Transverse colon (tissue), 4 donors: Measurements from ENCODE around the genes SMOC2 and PHF10.

GRCh38 chr6:168314682-168315023 lies 4.9 kb downstream of the DACT2 start:
- PRO-cap: unidirectional peak, plus-strand start at chr6:168314794
- RAMPAGE, long total RNA, 4 experiments: no peak in any of the 4 experiments

DNA sequence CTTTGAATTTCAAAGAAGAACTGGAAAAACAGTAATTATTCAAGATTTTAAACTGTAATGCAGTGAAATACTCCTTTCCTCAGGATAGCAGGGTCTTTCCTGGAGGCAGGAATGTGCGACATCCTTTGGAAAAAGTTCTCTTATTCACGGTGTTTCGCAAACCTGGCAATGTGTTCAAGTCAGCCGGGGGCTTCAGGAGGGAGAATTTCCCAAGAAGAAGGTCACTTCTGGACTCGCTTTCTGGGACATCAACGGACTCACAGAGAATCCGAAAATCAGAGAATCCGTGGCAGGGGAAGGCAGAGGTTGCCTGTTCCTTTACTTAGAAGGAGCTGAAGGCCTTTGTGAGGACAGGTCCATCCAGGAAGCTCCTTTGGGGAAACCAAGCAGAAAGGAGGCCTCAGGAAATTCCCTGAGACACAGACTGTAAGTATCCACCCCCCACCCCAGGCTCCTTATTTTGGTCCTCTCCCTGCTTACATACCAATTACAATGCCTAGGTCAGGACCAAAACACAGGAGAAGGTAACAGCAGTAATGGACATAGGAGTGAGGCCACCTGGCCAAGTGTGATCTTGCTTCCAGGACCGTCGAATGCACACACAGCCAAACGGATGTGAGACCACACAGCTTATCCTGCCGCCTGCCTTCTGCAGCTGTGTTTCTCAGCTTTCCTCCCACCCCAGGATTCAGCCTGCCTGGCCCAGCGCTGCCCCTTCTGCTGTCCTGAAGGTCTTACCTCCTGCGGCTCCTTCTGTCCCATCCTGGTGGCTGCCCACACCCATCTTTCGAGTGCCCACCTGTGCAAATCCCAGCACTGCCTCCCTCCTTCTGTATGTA lies 49.1 kb upstream of the DACT2 start:
- PRO-cap: no peak
- RAMPAGE, long total RNA, 4 experiments: no peak in any of the 4 experiments

DNA sequence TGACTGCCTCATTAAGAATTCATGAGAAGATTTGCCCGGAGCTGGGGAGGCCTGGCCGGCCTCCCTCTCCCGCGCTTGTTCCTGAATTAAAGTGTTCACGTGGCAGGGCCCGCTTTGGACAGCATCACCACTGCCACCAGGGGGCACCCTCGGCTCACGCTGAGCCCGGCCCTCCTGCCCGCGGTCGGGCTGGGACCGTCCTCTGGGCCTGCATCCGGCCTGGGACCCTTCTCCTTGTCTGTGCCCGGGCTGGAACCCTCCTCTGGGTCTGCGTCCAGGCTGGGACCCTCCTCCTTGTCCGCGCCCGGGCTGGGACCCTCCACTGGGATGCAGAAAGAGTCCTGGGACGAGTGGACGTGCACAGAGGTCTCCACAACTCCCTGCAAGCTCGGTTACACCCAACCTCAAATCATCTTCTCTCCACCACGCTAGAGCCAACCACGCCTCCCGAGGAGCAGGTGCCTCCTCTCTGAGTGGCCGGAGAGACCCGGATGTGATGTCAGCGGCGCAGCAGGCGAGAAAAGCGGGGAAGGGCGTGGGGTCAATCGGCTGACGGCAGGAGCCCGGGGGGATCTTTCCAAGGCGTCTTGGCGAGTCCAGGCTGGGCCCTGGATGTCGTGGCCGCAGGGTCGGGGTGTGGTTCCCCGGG lies 50.9 kb upstream of the DACT2 start:
- PRO-cap: no peak
- RAMPAGE, long total RNA, 4 experiments: no peak in any of the 4 experiments

- PRO-cap: no peak
- RAMPAGE, long total RNA, 4 experiments: no peak in any of the 4 experiments
Measured at GRCh38 chr6:168412826-168413199, 28.2 kb upstream of the SMOC2 start.

- PRO-cap: unidirectional peak, plus-strand start at chr6:168441162
- RAMPAGE, long total RNA, 4 experiments: start-site peak on the plus strand in 1 of 4 experiments, at chr6:168441309-168441371 at its widest, 5 reads per replicate
Measured at GRCh38 chr6:168440646-168441618, at the start of gene SMOC2. TSS of gene SMOC2 (plus strand) at chr6:168441184.

DNA sequence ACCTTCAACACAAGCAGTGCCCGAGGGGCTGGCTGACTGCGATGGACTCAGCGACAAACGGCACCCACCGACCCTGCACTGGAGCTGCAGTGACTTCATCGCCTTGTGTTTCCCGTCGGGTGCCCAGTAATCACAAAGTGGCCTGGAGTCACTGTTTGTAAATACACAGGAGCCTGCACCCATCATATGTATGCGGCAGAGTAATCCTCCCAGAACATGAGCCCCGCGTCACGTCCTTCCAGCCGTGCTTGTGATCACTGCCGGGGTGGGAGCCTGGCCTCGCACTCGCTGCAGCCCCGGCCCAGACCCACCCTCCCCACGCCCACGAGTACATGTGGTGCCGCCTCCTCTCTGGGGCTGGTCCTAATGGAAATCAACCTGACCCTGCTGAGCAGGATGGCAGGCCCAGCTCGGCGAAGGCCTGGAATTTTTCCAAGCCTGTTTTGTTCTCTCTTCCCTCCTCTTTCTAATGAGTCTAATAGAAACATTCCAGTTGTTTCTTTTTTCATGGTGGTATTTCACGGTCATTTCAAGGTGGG lies 16.4 kb downstream of the SMOC2 start:
- PRO-cap: no peak
- RAMPAGE, long total RNA, 4 experiments: no peak in any of the 4 experiments

DNA sequence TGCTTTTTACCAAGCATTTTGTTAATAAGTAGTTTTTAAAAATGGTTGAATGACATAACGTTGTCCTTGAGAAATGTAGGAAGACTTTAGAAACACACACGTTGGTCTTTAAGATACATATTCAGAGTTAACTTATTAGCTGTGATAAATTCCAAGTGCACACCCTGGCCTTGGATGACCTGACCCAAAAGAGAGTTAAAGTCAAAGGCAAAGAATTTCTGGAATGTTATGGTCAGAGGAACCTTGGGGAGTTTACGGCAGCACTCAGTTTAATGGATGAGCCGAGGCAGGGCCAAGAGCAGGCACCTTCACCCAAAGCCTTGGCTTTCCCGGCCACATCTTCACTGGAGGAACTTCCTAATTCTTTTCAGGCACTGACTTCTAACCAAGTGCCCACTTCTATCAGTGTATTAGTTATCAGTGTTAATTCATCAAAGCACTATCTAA lies 200.5 kb downstream of the SMOC2 start:
- PRO-cap: no peak
- RAMPAGE, long total RNA, 4 experiments: no peak in any of the 4 experiments

DNA sequence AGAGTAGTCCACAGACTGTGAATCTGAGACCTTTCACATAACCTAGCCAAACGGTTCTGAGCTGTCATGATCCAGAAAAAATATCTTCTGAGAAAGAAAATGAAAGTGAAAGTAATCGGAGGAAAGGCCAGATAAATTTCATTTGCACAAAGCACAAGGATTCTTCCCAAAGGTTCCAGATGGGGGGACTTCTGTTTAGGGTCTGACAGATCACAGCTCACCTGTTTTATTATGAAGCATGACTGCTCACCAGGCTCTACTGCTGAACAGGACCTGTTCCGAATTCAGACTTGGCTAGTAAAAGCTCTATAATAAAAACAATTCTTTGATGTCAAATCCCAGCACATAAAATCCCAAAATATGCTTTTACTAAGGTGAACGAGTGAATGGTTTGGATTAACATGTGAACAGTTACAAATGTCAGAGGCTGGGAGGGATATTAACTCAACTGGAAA lies 401.8 kb downstream of the THBS2 start:
- PRO-cap: no peak
- RAMPAGE, long total RNA, 4 experiments: no peak in any of the 4 experiments

DNA sequence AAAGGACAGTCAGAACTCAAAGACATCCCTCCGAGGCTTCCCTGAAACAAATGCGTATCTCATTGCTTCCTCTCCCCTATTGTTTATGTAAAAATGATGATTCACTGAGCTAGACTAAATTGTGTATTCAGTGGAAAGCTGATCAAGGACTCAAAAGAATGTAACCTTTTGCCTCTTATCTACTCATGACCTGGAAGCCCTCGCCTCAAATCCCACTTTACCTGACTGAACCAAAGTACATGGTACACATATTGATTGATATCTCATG lies 81.5 kb downstream of the WDR27 start:
- PRO-cap: no peak
- RAMPAGE, long total RNA, 4 experiments: no peak in any of the 4 experiments

DNA sequence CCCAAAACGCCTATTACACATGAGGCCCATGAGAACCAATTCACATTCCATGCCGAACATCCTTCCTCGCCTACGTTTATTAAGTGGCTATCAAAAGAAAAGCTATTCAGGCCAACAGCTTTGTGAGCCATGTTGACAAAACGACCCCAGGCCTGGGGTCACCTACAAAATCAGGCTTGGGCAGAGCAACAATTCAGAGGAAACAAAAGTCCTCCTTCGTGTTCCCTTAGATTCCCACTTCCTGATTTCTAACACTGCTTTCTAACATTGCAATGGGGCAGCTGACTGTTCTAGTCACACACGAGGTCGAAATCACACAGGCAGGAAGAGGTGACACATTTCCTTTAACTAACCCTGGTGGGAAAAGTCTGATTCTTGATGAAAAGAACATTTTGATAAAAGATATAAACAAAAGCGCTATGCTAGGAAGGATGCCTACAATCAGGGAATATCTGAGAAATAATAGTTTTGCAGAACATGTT lies 32.0 kb downstream of the WDR27 start:
- PRO-cap: unidirectional peak, minus-strand start at position 240 of the sequence
- RAMPAGE, long total RNA, 4 experiments: start-site peak on the minus strand in 1 of 4 experiments, centred at position 164 of the sequence, 12 reads per replicate

DNA sequence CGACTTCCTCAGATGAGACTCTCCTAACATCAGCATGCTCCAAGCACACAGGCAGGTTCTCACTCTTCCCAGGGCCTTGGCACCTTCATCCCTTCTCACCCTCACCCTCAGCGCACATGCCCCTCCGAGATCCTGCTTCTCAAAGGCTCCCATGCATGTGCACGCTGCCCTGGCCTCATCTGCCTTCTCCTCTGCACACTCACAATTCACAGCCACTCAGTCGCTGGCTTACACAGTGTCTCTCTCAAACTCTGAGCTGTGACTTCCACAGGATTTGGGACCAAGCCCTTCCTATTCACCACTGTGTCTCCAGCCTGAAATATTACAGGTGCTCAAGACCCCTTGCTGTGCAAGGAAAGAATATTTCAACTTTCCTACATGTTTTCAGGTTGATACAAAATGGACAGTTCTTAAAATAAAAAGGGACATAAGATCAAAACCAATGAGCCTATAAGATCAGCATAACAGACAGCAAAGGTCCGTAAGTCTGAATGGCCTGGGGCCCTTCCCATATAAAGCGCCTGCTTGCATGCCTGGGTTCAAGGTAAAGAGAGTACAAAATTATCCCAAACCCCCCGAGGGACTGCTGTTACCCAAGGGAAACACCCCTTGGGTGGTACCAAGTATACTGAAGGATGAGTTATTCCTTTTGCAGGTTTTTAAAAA lies 30.1 kb downstream of the WDR27 start:
- PRO-cap: no peak
- RAMPAGE, long total RNA, 4 experiments: start-site peak on the minus strand in 2 of 4 experiments, centred at positions 274 to 304 of the sequence, 10 to 33 reads per replicate

GRCh38 chr6:169724046-169724891 lies at the start of gene PHF10:
TSS of gene PHF10 (minus strand) at chr6:169724500.
- PRO-cap: bidirectional peak, plus-strand start at chr6:169724110, minus-strand start at chr6:169723998; bidirectional peak, plus-strand start at chr6:169724843, minus-strand start at chr6:169724473
- RAMPAGE, long total RNA, 4 experiments: start-site peak on the plus strand in 1 of 4 experiments, at chr6:169724715-169724966 at its widest, 6 reads per replicate

- PRO-cap: bidirectional peak, plus-strand start at chr6:170050027, minus-strand start at chr6:170049760
- RAMPAGE, long total RNA, 4 experiments: no peak in any of the 4 experiments
Measured at GRCh38 chr6:170049543-170050368, 241.1 kb downstream of the DLL1 start.

- PRO-cap: unidirectional peak, minus-strand start at chr6:170148199
- RAMPAGE, long total RNA, 4 experiments: no peak in any of the 4 experiments
Measured at GRCh38 chr6:170147649-170148637, 142.9 kb downstream of the DLL1 start.

- PRO-cap: no peak
- RAMPAGE, long total RNA, 4 experiments: no peak in any of the 4 experiments
Measured at GRCh38 chr6:170262424-170262938, 28.4 kb downstream of the DLL1 start.

- PRO-cap: unidirectional peak, plus-strand start at chr6:170265825
- RAMPAGE, long total RNA, 4 experiments: no peak in any of the 4 experiments
Measured at GRCh38 chr6:170265251-170265975, 25.5 kb downstream of the DLL1 start.

DNA sequence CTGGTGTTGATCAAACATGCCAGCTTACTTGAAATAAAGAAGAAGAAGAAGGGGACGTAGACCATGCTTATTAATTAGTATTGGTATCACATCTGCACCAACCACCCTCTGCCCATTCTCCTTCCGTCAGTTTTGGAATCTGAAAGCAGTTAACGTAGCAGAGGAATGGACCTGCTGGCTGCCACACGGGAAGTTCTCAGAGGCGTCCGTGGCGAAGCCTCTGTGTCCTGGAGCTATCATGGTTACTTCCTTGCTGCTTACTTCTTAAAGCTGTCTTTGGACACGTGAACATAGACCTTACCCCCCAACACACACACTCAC lies 4.0 kb upstream of the DLL1 start:
- PRO-cap: bidirectional peak, plus-strand start outside the sequence, minus-strand start at position 238 of the sequence
- RAMPAGE, long total RNA, 4 experiments: no peak in any of the 4 experiments

- PRO-cap: no peak
- RAMPAGE, long total RNA, 4 experiments: no peak in any of the 4 experiments
Measured at GRCh38 chr6:170344717-170345304, 38.3 kb downstream of the FAM120B start.

- PRO-cap: no peak
- RAMPAGE, long total RNA, 4 experiments: start-site peak on the plus strand in 2 of 4 experiments, at chr6:170350425-170351490 at its widest, 12 to 63 reads per replicate
Measured at GRCh38 chr6:170350631-170351455, 44.3 kb downstream of the FAM120B start.

DNA sequence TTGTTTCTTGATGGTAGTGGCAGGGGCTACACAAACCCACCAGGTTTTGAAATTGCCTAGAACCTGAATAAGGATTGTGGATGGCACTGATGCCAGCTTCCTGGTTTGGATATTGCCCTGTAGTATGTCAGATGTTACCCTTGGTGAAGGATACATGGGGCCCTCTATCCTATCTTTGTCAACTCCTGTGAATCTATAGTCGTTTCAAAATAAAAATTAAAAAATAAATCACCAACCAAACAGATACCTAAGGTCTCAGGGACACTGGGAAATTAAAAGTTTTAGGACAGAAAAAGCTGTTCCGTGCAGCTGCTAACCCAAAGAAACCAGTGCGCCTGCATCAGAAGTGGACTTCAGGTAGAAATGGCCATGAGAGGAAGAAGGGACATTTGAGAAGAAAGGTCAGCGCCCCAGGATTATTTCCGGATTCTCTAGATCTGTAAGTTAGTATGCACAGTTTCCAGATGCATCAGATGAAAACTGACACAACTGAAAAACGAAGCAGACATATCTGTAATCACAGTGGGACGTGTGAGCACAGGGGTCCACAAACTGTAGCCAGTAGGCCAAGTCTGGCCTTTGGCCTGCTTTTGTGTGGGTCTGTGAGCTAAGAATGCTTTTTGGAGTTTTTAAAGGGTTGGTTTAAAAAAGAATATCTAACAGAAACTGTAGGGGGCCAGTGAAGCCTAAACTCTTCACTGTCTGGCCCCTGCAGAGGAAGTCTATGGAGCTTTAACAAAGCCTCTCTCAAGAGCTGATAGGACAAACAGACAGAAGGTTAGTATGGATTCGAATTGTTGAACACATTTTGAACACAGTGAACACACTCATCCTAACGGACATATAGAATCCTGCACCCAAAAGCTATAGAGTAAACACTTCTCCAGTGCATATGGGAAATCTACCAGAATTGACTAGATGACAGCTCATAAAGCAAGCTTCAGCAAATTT lies 77.9 kb downstream of the FAM120B start:
- PRO-cap: no peak
- RAMPAGE, long total RNA, 4 experiments: start-site peak on the plus strand in 2 of 4 experiments, centred at positions 229 to 581 of the sequence, 6 to 21 reads per replicate